Metastatic Breast Carcinoma in the Brain (tissue), 10 donors: ENCODE data around the gene TTC12.

DNA sequence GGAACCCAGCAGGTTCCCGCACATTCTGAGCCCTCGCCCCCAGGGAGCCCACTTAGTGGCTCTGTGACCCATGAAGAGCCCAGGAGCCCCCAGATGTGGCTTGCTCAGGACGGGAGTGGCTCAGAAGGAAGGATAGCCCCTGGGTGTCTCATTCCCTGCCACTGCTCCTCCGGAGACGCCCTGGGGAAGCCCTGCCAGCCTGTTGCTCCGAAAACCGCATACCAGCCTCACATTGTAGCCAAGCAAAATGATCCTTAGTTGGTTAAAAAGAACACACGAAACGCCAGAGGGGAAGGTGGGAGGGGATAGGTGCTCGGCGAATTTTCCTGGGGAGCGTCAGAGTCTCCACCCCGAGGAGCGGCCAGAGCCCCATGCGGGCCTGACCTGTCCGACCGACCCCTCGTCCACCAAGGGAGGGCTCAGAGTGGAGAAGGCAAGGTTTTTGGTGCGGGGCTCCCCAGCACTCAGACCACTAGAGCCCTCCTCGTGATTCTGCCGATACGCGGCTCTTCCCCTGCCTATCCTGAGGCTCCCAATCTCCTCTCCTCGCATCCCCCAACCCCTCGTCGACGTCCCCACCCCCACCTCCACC lies 39.5 kb downstream of the DIXDC1 start:
- PRO-cap, 10 experiments = peak in 7 of 10 experiments; most common plus-strand start position 364 of the sequence (in 7); most common minus-strand start position 220 of the sequence (in 3)

DNA sequence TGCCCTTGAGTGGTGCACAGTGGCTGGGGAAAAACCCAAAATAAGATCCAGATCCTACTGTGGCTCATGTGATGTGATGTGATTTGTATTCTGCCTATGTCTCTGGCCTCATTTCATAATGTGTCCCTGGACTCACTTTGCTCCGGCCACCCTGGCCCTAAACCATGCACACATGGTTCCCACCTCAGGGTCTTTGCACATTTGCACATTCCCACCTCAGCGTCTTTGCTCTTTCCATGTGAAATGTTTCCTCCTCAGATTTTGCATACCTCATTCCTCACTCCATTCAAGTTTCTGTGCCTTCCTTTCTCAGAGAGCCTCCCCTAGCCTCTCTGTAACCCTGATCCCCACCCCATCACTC lies 208.0 kb upstream of the PLET1 start:
- PRO-cap, 10 experiments = peak in 2 of 10 experiments; most common plus-strand start position 300 of the sequence (in 2)

- PRO-cap, 10 experiments = no peak in any of the 10 experiments
Observed at GRCh38 chr11:112564103-112564946, 303.7 kb upstream of the PLET1 start.

DNA sequence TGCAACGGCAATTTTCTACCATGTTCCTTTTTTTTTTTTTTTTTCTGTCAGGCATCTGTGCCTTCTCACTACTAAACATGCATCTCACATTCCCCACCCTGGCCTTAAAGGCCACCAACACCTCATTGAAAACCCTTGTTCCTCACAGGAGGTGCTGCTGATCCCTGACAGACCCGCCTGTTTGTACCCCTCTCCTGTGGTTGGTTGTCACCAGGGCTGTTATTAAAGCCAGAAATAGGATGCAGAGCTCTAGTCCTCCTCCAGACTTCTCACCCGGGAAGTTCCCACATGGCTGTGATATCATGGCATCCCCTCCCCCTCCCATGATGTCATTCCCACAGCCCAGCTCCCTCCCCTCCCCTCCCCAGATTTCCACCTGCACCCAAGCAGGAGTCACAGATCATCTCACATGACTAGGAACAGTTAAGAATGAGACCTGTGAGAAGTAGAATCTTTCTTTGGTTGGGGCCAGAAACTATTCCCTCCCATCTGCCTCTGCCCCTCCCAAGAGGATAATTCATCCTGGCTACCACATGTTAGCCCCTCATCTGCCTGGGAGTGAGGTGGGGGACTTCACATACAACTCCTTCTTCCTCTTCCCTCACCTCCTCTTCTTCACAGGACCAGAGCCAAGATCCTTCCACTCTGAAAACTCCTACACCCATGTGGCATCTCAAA lies 302.6 kb upstream of the NCAM1 start:
- PRO-cap, 10 experiments = no peak in any of the 10 experiments

- PRO-cap, 10 experiments = no peak in any of the 10 experiments
Observed at GRCh38 chr11:112863215-112863604, 98.0 kb upstream of the NCAM1 start.

- PRO-cap, 10 experiments = no peak in any of the 10 experiments
Observed at GRCh38 chr11:112942896-112943593, 18.2 kb upstream of the NCAM1 start.

GRCh38 chr11:113133089-113133635 lies 171.9 kb downstream of the NCAM1 start:
- PRO-cap, 10 experiments = no peak in any of the 10 experiments

GRCh38 chr11:113314206-113315262 lies at the start of gene TTC12:
TTC12 (plus strand) TSS chr11:113314583.
- PRO-cap, 10 experiments = peak in 10 of 10 experiments; most common plus-strand start chr11:113314602 (in 8); most common minus-strand start chr11:113314388 (in 10)

DNA sequence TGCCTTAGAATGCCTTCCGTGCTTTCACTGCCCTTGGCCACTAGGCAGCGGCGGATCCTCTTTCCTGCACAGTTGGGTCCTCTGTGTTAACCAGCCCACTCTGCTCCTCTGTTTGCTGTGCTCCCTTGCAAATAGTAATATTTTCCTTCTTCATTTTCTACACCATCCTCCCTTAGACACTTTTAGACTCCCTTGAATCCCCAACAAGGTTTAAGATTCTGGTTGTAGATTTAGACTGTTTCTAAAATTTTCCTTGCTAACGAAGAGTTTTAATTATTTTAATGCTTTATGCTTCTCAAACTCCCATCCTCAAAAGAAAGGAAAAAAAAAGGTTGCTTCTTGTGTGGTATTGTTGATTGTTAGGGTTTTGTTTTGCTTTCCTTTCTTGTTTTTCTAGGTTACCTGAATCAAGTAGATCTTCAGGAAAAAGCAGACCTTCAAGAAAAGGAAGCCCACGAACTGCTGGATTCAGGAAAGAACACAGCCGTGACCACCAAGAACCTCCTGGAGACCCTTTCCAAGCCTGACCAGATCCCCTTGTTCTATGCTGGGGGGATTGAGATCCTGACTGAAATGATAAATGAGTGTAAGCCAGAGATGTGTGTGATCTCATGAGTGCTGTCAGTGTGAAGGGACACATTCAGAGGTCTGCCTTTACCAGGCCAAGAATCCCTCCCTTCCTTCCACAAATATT lies 24.7 kb downstream of the TTC12 start:
- PRO-cap, 10 experiments = no peak in any of the 10 experiments

GRCh38 chr11:113664495-113665672 lies 41.2 kb downstream of the TMPRSS5 start:
- PRO-cap, 10 experiments = peak in 1 of 10 experiments; most common plus-strand start chr11:113665359 (in 1); most common minus-strand start chr11:113665117 (in 1)

DNA sequence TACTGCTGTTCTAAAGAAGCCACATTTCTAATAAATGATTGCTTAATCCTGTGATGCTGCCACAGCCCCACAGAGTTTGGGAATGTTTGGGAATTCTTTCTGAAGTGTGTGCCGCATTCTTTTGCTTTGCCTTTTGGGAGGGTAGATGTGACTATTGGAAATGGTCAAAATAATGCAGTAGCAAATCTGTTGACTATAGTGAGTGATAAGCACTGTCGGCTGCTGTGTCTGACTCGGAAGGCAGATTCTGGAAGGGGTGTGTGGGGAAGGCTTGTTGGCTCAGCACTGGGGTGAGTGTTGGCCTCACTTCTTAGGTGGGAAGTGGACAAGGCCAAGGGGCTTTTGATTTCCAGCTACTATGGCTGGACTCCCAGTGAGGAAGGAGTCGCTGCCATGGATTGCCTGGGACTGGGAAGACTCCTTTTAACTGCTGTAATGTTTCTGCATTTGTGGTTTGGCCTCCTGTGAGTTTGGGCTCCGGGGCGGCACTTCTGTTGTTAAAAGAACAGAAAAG lies 20.0 kb downstream of the ZBTB16 start:
- PRO-cap, 10 experiments = no peak in any of the 10 experiments

- PRO-cap, 10 experiments = peak in 8 of 10 experiments; most common plus-strand start chr11:114160303 (in 4); most common minus-strand start chr11:114160069 (in 5)
Observed at GRCh38 chr11:114159675-114160795, 100.5 kb downstream of the ZBTB16 start.

- PRO-cap, 10 experiments = no peak in any of the 10 experiments
Observed at GRCh38 chr11:114174755-114175454, 115.4 kb downstream of the ZBTB16 start.

- PRO-cap, 10 experiments = no peak in any of the 10 experiments
Observed at GRCh38 chr11:114197378-114197655, 98.9 kb upstream of the NNMT start.

GRCh38 chr11:114257435-114258647 lies 38.4 kb upstream of the NNMT start:
- PRO-cap, 10 experiments = peak in 1 of 10 experiments; most common plus-strand start chr11:114257816 (in 1); most common minus-strand start chr11:114258364 (in 1)

DNA sequence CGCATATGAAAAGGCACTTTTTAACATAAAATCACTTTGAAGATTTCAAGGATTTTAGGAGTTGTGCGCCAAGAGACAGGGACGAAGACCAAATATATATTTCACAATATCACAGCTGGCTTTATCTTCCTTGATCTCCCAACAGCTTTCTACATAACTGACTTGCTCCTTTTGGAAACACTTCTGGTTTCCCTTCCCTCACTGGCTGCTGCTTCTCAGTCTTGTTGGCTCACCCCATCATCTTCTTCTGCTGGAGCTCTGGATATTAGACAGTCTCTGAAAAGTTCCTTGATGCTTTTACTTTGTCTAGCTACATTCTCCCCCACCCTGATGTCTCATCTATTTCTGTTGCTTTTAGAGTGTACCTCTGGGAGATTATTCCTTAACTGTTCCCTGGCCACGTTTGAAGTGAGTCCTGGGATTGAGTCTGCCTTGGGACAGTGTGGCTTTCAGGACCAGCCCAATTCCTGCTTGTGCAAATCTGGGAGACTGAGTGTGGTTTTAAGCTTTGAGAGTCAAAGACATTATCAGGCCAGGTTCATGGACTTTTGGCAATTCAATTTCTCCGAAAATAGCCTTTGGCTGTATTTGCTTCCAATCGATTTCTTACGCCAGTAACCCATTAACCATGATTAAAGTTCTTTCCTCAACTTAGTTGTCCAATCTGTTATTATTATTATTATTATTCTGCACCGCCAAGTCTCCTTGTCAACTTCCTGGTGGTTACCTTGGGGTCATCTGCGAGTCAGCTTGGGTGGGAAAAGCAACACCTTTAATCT lies 30.8 kb upstream of the NNMT start:
- PRO-cap, 10 experiments = no peak in any of the 10 experiments

DNA sequence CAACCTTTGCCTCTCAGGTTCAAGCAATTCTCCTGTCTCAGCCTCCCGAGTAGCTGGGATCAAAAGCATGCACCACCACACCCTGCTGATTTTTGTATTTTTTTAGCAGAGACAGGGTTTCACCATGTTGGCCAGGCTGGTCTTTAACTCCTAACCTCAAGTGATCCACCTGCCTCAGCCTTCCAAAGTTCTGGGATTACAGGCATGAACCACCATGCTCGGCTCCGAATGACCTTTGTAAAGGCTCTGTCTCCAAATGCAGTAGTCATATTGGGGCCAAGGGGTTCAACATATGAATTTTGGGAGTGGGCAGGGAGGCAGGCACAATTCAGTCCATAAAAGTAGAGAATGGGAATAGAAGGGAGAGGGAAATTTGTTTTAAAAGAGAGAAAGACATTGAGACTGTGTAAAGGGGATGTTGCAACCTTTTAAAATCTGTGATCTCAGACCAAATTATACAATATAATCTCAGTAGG lies 25.3 kb upstream of the NNMT start:
- PRO-cap, 10 experiments = no peak in any of the 10 experiments

DNA sequence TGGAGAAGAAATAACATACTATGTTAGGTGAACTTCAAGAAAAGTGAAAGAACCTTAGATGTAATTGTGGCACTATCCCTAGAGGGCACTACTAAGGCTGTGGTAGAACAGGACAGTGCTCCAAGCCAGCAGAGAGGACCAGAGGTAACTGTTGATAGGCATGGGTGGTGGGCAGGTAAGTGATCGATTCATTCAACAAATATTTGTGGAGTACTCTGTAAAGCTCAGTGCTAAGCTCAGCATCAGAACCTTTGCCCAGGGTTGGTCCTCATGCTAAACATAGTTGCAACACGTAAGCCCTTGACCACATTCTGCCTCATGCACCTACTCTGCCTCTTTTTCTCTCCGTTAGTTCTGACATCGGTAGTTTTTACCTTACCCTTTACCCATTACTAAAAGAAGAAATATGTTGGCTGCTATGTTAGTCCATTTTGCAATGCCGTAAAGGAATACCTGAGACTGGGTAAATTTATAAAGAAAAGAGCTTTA lies 18.5 kb upstream of the NNMT start:
- PRO-cap, 10 experiments = no peak in any of the 10 experiments

GRCh38 chr11:115590273-115590796 lies 86.1 kb upstream of the CADM1 start:
- PRO-cap, 10 experiments = no peak in any of the 10 experiments

DNA sequence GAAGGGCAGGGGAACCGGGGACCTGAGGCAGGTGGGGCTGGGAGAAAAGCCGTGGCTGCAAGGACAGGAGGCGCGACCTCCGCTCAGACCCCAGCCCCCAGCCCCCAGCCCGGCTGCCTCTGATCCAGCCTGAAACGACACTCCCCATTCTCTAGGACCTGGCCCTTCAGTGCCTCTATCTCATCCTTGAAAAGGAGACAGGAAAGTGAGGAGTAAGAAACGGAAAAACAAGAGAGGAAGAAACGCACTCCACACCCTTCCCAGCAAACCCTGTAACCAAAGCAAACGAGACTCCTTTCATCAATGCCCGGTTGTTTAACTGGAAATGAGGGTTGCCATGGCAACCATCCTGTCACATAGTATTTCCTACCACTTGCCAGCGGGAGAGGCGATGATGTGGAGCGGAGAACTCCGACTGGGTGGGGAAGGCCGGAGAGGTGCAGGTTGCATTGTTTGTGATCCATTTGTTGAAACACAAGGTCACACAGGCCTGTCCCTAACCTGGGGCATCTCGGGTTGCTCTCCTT lies 610.0 kb downstream of the BUD13 start:
- PRO-cap, 10 experiments = peak in 1 of 10 experiments; most common plus-strand start position 414 of the sequence (in 1); most common minus-strand start position 274 of the sequence (in 1)